Type B pancreatic cell (in vitro differentiated cells): ENCODE data around the gene ENTPD6.

DNA sequence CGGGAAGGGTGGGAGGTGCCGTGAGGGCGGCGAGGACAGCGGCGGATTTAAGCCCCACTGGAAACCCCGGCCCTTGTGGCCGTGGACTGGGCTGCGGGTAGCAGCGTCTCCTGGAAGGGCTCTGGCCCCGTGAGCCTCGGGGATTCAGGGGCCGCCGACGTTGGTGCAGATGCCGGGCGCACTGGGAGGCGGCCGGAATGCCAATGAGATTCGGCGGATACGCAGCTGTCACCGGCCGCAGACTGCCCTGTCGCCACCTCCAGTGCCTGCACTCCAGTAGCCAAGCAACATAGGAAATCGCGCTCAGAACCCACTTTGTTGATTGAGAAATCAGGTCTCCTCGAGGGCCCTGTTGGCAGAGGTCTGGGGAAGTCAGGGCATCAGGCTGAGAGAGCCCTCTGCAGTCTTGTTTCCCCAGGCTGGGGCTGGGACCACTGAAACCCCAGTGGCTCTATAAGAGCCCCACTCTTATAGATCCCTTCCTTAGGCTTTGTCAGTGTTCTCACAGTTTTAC, 592 bp downstream of the GZF1 start:
- PRO-cap, result bidirectional peak, plus-strand start at position 340 of the sequence, minus-strand start at position 131 of the sequence

DNA sequence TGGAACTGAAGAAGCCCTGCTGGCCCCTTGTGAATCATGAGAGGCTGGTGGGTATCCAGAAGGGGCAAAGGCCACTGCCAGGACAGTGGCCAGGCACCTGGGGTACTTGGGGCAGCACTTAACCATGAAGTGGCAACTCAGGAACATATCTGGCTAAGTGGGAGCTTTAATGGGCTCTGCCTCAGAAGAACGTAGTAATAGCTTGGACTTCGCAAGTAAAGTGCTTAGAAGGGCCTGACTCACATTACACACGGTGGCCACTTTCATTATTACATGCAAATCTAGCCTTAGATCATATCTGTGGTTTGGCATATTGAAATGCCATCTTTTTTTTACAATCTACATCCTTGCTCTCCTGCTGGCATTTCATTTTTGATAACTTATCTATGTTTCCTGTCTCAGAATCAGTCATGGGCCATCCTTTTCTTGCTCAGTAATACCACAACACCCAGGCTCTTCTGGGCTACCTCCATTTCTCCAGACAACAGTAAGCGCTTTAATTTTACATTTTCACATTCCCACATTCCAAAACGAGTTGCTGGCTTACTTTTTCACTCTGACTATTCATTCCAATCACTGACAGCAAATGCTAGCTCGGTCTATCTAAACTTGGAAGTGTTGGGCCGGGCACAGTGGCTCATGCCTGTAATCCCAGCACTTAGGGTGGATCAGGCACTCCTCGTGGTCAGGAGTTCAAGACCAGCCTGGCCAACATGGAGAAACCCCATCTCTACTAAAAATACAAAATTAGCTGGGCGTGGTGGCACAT, 21.5 kb downstream of the NAPB start:
- PRO-cap, result no peak

DNA sequence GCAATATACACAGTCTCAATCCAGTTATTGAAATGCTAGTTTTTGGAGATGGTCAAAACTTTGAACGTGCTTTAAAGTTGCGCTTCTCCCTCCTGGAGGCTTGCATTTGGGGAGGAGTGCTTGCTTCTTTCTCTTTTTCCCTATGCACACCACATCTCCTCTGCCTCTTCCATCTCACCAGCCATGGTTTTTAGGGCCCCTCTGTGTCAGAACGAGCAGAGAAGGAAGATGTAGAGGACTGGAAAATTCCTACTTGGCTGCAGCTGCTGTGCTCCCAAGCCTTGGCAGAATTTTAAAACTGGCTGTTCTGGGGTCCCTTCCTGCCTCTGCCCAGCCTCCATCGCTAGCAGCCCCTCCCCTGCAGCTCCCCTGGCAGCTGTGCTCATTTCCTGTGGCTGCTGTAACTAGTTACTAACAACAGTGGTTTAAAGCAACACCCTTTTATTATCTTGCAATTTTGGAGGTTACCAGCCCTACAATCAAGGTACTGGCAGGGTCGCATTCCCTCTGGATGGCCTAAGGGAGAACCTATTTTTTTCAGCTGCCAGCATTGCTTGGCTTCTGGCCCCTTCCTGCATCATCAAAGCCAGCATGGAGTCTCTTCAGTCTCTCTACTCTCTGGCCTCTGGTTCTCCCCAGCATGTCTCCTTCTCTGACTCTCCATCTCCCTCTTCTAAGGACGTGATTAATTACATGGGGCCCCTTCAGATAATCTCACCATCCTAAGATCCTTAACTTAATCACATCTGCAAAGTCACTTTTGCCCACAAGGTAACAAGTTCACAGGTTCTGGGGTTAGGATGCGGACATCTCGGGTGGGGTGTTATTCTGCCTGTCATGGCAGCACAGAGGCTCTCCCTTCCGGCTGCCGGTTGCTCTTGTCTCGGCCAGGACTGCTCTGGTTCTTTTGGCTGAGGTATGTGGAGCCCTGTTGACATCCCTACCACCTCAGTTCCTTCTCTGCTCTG, 3.8 kb upstream of the CST11 start:
- PRO-cap, result no peak

DNA sequence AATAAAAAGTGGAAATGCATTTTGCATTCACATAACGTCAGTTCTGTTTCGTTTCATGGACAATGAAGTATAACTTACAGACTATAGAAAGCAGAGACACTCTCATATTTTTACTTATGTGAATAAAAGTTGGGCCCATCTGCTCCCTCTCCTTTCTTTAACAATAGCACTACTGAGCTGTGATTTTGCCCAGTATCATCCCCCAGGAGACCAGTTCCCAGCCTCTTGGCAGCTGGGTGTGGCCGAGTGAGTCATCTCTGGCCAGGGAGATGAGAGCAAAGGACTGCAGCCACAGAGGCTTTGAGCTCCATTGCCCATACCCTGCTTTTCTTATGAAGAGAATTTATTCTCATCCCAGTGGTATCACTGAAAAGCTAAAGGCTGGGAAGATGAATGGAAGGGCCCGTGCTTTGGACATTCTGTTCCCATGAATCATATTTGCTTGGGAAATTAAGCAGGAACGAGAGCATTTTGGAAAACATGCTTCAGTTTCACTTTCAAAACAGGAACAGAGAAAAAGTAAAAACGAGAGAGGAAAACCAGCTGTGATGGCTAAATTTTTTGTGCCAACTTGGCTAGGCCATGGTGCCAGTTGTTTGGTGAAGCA, 14.9 kb downstream of the CST3 start:
- PRO-cap, result unidirectional peak, plus-strand start at position 249 of the sequence

- PRO-cap, result no peak
These were observed 202.7 kb upstream of the CST7 start for GRCh38 chr20:24746476-24746700.

DNA sequence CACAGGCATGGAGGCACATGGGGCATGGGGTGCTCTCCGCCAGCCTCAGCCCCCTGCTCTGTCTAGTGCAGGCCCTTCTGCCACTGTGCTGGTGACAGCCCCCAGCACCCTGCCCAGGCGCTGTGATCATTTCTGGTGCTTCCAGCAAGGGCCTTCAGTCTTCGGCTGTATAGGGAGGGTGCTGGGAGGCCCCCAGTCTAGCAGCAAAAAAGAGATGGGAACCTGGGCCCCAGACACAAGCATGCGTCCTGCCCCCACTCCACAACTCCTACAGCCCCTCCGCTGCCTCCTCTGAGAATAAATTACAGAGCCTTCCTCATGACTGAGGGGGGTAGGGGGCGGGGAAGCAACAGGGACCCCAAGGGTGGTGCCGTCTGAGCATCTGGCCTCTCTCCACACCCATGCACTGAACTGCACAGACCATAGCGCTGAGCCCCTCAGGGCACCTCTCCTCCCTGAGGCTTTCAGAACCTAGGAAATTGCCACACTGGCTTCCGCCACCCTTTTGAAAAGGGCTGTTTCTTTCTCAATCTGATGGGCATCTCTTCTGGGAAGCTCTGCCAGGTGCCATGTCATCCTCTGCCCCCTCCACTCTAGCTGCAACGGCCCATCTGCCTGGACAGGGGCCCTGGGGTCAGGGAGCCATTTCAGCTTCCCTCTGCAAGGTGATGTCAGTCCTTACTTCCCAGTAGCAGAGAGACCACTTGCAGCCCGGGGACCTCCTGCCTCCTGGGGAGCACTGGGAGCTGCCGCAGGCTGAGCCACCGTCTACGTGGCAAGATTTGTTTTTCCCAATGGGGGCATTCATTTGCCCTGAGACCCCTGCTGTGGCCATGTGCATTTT, 2.5 kb downstream of the CST7 start:
- PRO-cap, result no peak

- PRO-cap, result no peak
These were observed 3.5 kb downstream of the CST7 start for GRCh38 chr20:24952272-24953283.

DNA sequence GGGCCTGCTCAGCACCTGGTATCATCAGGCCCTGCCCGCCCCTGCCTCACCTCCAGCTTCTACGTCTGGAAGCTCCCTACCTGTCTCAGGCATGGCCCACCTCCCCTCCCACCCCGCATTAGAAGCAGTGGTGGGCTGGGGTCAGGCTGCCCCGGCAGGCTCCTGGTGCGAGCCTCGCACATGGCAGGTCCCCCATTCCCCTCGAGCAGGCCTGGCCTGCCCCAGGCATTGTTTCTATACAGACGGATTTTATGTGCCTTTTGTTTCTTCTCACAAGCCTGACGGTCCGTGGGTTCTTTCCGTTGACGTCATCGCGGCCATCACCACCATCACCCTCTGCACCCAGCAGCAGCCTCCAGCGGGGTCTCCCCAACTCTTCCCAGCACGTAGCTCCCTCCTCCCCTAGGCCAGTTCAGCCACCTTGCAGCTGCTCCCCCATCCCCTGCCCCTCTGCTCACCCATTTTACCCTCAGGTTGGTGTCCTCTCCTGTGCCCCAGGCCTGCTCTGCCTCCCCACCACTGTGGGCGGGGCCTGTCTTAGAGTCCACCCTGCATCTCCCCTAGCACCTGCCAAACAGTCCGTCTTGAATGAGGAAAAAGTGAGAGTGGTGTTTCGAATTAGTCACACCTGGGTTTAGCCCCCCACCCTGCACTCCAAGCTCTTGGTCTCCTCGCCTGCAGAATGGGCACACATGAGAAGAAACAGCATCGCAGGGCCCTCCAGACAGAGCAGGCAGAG, 4.7 kb downstream of the CST7 start:
- PRO-cap, result no peak

DNA sequence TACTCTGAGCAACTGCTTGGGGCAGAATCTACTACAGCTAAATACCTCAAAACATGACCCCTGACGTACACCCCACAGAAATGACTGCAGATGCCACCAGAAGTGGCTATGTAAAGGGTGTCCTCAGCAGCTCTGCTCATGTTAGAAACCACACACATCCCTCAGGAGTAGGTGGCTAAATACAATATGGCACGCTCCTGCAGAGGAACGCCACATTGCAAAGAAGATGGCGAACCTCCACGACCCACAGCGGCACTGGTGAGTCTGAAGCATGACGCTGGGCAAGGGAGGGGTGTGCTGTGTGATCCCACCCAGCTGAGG, 23.3 kb upstream of the APMAP start:
- PRO-cap, result no peak

DNA sequence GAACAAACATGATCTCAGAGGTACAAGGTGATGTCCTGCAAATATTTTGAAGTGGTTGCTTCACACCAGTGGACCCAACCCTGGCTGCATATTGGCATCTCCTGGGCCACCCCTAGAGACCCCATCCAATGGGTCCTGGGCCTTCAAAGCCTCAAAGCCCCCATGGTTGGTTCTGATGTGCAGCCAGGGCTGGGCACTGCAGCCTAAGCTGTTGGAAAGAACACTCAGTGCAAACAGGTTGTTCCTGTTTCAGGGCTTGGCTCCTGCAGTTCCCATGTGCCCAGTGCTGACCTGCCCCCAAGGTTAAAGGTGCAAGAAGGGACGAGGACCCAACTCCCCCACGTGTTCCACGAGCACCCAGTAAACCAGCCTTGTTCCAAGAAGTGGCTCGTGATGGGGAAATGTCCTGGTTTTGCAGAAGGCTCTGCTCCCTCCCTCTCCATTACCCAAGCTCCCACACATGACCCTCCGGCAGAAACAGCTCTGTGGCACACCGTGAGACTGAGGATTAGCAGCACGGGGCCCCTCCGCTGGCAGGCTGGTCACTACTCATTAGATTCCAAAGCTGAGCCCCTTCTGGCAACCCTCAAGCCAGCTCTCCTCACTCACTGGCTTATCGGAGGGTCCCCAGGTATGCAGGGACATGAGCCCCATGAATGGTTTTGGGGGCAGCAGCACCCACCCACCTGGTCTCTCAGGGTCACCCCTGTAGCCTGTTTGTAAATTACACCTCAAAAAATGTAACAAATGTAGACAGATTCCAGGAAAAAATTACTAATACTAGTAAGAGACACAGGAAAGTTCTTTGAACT, 9.4 kb downstream of the ACSS1 start:
- PRO-cap, result no peak

DNA sequence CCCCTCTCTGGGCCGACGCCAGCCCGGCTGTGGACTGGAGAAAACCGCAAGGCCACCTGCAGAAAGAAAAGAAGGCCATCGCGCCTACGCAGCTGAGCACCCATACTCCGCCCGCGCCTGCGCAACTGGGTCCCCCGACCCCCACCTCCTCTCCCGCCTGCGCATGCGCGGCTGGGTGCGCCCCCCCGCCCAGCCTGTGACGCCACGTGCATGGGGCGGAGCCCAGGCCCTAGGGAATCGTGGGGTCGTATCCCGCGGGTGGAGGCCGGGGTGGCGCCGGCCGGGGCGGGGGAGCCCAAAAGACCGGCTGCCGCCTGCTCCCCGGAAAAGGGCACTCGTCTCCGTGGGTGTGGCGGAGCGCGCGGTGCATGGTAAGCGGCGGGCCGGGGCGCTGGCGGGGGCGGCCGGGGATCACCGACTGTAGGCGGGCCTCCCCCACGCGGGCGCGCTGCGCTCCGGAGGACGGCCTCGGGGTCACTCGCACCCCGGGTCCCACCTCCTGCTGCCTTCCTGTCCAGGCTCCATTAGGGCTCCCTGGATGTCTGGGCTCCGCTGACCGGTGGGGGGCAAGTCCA, at the start of gene ENTPD6:
Gene ENTPD6 (plus strand): TSS at position 216 of the 575 bp plus-strand sequence.
- PRO-cap, result bidirectional peak, plus-strand start at position 261 of the sequence, minus-strand start at position 127 of the sequence

- PRO-cap, result no peak
These were observed 20.3 kb upstream of the PYGB start for GRCh38 chr20:25227490-25228026.

DNA sequence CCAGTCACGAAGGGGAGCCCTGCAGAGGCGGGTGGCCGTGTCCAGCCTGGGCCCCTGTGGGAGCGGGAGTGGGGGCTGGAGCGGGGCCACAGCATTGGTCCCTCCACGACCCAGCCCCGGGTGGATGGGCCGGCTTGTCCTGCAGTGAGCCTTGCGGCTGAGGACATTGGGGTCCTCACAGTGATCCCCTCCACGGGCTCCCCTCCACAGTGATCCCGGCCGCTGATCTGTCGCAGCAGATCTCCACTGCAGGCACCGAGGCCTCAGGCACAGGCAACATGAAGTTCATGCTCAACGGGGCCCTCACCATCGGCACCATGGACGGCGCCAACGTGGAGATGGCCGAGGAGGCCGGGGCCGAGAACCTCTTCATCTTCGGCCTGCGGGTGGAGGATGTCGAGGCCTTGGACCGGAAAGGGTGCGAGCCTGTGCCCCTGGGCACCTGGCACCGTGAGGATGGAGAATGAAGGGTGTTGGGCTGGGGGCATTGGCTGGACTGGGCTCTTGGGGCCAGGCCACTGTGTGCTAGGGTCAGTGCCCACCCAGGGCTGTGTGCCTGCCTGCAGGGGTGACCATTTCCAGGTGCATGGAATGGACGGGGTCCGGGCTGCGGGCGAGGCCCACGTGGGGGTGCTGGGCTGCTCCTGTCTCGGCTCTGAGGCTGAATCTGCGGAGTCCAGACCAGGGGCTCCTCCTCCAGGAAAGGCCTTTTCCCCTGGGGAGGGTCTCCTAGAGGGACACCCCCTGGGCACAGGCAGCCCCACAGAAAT, 44.5 kb downstream of the PYGB start:
- PRO-cap, result no peak

GRCh38 chr20:25317621-25318073, 69.8 kb downstream of the PYGB start:
- PRO-cap, result no peak

GRCh38 chr20:25337855-25338868, 52.5 kb downstream of the ABHD12 start:
- PRO-cap, result no peak

DNA sequence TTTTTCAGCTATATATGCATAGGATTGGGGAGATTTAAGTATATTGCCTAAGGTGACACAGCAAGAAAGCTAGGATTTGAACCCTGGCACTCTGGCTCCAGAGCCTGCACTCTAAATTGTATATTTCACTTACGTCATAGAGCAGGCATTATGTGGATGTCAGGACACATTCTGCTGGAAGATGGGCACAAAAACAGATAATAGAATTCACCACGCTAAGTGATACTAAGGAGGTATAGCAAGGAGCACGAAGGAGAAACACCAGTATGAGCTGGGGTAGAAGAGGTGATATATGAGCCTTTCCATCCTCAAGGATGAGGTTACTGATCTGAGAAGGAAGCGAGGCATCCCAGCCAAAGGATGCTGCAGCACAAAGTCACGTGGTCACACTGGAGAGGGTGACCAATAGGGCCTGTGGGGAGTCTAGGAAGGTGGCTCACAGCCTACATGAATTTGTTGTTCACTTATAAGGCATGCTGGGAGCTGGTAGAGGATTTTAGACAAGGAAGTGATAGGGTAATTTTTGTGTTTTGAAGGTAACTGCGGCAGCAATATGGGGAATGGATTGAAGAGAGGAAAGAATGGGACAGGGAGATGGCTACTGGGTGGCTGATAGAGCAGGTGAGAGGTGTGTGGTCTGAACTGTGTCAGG, 1.4 kb downstream of the GINS1 start:
- PRO-cap, result no peak

- PRO-cap, result no peak
These were observed 76.2 kb downstream of the NINL start for GRCh38 chr20:25508978-25509637.

GRCh38 chr20:25584719-25585384, 479 bp downstream of the NINL start:
- PRO-cap, result bidirectional peak, plus-strand start at chr20:25585028, minus-strand start at chr20:25584806; bidirectional peak, plus-strand start at chr20:25585303, minus-strand start at chr20:25585208

DNA sequence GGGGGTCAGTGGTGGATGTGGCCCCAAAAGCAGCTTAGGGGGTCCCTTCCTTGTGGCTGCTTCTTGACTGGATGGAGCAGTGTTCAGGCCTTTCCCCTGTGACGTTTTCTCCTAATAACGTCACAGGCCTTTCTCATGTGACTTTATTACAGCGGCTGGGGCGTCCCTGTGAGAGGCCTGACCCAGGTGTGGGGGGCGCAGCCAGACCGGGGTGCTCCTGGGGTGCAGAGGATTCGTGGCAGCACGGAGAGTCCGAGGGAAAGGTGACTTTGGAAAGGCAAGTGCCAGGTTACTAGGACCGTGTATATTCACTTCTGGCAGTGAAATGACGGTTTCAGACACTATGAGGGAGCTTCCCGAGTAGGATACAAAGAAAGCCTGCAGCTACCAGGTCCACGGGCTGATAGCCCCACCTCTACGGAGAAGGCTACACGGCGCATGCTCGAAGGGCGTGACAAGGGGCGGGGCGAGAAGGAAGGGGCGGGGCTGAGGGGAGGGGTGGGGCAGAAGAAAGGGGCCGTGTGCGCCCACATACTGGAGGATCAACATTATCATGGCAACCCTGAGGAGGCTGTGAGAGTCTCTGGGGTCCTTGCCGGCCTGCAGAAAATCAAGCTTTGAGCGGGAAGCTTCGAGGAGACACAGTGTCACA, 54.2 kb upstream of the ZNF337 start:
- PRO-cap, result unidirectional peak, plus-strand start at position 171 of the sequence

- PRO-cap, result no peak
These were observed 163.0 kb upstream of the ZNF337 start for GRCh38 chr20:25859537-25860229.